Measurements from ENCODE around the genes PKD1, RAB26 and KCTD5.

DNA sequence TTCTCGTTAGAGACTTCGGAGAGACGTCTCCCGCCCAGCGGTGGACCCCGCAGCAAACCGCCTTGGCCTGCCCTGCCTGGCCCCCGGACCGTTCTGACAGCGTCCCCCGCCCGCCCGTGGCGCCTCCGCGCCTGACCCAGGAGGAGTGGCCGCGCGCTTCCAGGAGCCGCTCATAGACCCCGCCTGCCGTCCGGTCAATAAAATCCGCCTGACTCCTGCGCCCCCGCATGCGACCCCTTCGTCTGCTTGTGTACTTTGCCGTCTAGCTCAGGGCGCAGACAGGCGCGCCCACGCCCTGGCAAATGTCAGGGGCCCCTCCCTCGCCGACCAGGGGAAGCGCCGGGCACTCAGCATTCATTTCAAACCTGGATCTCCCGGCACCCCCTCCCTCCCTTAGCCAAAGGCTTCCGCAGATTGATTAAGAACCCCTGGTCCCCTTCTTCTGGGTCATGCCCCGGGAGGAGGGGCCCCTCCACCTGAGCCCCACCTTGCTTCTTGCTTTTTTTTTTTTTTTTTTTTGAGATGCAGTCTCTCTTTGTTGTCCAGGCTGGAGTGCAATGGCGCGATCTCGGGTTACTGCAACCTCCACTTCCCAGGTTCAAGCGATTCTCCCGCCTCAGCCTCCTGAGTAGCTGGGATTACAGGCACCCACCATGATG, 1.1 kb downstream of the NPW start:
- PRO-cap, 7 experiments, result no peak in any of the 7 experiments
- RAMPAGE, long total RNA, 2 experiments, result no peak in any of the 2 experiments

DNA sequence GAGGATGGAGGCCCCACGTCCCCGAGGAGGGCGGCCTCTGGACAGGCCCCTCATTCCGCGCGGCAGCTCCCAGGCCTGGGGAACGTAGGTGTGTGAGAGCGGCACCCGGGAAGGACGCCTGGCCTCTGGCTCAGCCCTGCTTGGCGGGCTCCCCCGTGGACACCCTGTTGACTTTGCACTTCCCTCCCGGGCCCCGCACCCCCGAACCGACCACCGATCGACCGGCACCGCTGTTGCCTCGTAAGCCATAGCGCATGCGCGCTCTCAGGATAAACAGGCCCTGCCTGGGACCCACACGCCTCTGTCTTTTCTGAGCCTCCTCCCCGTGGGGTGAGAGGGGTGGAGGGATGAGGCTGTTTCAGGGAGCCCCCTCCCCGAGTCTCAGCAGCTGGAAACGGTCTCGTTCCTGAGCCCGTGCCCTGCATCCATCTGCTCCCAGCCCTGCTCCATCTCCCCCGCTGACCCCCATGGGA, 8.9 kb downstream of the NTHL1 start:
- PRO-cap, 7 experiments, result peak in 7 of 7 experiments; most common plus-strand start position 276 of the sequence (in 3); most common minus-strand start position 249 of the sequence (in 7)
- RAMPAGE, long total RNA, 2 experiments, result no peak in any of the 2 experiments

GRCh38 chr16:2124148-2124583, 11.5 kb downstream of the PKD1 start:
- PRO-cap, 7 experiments, result no peak in any of the 7 experiments
- RAMPAGE, long total RNA, 2 experiments, result no peak in any of the 2 experiments

DNA sequence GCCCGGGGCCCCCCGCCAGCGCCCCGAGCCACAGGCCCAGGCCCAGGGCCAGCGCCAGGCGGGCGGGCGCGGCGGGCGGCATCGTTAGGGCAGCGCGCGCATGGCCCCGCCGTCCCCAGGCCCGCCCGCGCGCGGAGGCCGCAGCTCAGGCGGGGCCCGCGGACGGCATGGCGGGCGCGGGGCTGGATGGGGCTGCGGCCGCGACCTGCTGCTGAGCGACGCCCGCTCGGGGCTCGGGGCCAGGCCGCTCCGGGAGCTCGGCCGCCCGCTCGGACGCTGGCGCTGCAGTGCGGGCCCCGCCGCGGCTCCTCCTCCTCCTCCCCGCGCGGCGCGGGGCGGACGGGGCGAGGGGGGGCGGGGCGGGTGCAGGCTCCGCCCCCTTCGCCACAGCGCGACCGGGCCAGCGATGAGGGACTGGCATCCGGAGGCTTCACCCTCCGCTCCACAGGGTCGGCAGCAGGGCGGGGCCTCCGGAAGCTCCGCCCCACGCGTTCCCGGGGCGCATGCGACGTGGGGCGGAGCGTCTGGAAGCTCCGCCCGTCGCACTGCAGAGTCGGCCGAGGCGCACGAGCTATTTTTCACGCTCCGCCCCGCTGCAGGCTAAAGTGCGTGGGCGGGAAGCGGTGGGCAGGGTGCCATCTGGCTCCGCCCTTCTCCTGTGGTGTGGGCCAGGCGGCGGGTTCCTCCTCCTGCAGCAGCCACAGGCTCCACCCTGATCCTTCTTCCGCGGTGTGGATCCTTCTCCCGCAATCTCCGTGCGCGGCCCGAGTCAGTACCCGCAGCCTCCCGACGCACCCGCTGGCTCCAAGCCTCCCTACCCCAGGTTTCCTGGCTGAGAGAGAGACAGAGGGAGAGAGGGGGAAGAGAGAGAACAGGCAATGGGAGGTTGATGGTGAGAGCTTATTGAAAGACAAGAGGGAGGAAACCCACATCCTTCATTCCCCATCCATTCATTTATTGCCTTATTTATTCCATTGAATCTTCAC, at the start of gene PKD1:
Gene PKD1 (minus strand): TSS at position 291 of the 986 bp plus-strand sequence.
- PRO-cap, 7 experiments, result peak in 7 of 7 experiments; most common plus-strand start position 750 of the sequence (in 5); most common minus-strand start position 289 of the sequence (in 7)
- RAMPAGE, long total RNA, 2 experiments, result no peak in any of the 2 experiments

GRCh38 chr16:2148348-2149402, at the start of gene RAB26:
Gene RAB26 (plus strand): TSS chr16:2148625.
- PRO-cap, 7 experiments, result no peak in any of the 7 experiments
- RAMPAGE, long total RNA, 2 experiments, result no peak in any of the 2 experiments

DNA sequence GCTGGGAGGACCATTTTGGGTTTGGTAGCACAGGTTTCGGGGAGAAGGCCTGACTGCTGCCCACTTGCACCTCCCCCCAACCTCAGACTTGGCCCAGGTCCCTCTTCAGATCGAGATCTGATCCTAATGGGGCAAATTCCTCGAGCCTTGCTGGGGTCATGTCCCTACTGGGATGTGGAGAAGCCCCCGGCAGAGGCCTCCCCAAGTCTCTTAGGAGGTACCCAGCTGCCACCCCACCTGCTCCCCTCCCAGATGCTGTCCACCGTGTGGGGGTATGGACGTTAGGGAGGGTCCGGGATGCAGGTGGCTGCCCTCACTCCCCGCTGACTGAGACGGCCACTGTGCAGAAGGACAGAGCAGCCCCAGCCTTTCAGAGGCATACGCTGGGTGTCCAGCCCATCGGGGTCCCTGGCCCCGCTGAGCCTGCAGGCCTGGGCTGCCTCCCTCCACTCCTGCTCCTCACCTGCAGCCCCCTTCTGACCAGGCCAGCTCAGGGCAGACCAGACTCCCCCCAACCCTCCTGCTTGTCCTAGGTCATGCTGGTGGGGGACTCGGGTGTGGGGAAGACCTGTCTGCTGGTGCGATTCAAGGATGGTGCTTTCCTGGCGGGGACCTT, 1.1 kb downstream of the RAB26 start:
- PRO-cap, 7 experiments, result no peak in any of the 7 experiments
- RAMPAGE, long total RNA, 2 experiments, result no peak in any of the 2 experiments

GRCh38 chr16:2213633-2214514, 766 bp downstream of the PGP start:
- PRO-cap, 7 experiments, result no peak in any of the 7 experiments
- RAMPAGE, long total RNA, 2 experiments, result no peak in any of the 2 experiments

- PRO-cap, 7 experiments, result no peak in any of the 7 experiments
- RAMPAGE, long total RNA, 2 experiments, result no peak in any of the 2 experiments
Observed at GRCh38 chr16:2235813-2236317, 379 bp upstream of the DNASE1L2 start.

DNA sequence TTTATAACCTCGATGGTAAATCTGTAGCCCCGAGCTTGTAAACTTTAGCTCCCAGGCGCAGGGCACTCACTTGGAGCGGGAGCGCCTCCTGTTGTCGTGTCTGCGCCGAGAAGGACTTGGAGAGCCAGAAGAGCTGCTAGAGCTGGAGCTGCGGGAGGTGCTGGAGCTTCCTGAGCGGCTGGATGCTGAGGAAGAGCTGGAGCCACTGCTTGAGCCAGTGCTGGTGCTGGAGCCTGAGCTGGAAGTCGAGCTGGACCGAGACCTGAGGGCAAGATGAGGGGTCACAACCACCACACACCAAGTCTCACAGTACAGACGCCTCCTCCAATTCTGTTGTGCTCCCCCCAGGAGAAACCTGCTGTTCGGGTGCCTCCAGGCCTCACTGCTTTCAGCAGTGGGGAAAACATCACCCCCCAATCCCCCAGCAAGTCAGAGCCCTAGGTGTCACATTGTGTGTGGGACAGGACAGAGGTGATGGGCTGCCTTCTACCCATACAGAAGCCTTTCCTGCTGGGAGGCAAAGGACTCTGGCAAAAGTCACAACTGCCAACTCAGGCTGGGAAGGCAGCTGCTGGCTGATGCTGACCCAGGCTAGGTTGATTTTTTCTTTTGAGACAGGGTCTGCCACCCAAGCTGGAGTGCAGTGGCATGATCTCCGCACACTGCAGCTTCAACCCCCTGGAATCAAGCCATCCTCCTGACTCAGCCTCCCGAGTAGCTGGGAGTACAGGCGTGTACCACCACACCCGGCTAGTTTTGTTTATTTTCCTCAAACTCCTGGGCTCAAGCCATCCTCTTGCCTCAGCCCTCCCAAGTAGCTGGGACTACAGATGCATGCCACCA, 4.7 kb downstream of the RNPS1 start:
- PRO-cap, 7 experiments, result no peak in any of the 7 experiments
- RAMPAGE, long total RNA, 2 experiments, result no peak in any of the 2 experiments

GRCh38 chr16:2334036-2334561, 6.4 kb downstream of the ABCA3 start:
- PRO-cap, 7 experiments, result no peak in any of the 7 experiments
- RAMPAGE, long total RNA, 2 experiments, result no peak in any of the 2 experiments

DNA sequence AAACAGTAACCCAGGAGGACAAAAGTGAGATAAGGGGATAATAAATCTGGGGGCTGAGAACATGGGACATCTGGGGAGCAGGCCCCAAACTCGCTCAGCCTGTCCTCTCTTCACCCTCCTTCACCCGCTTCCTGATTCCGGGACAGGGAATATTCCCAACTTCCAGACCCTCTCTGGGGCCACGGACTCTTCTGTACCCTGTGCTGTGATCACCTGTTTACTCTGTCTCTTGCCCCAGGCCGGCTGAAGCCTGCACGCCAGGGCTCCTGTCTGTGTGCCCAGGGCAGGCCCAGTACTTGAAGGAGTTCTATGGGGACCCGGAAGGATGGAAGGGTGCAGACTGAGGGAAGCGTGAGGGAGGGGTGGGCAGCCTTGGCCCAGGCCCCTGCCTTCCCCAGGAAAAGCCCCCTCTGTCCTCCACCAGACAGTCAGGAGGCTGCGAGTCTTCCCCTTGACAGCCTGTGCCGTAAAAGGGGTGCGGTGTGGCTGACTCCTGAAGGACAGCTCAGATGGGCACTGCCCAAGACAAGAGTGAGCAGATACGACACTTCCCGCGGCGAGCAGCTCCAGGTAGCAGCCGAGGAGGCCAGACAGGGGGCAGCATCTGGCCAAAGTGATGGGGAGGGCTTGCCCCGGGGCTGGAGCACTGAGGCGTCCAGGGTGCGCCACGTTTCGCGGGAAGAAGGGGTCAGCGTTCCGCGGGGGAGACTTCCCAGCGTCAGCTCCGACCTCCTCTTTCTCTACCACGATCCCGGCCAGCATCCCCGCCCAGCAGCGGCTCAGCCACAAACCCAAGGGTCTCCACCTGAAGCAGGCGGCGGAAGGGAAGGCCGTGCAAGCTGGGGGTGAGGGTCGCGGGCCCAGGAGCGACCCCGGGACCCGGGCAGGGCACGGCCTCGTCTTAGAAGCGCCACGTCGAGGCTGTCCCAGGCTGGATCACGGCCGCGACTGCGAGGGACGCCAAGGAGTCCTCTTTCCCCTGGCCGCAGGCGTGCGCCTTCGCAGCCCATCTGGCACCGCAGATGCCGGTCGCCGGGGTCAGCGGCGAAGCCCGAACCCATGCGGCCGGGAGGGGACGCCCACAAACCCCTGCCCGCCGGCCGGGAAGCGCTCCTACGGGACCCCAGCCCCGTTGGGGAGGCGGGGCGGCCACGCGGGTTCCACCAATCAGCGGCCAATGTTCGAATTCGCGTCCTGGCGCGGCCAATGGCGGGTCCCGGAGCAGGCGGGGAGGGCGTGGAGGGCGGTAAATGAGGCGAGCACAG, 781 bp upstream of the CCNF start:
- PRO-cap, 7 experiments, result peak in 7 of 7 experiments; most common plus-strand start position 517 of the sequence (in 6); most common minus-strand start position 950 of the sequence (in 6)
- RAMPAGE, long total RNA, 2 experiments, result start-site peak on the minus strand in 2 of 2 experiments, centred at positions 1,098 to 1,119 of the sequence, 8 reads per replicate

GRCh38 chr16:2472030-2473238, 1.3 kb downstream of the NTN3 start:
- PRO-cap, 7 experiments, result no peak in any of the 7 experiments
- RAMPAGE, long total RNA, 2 experiments, result no peak in any of the 2 experiments

GRCh38 chr16:2484904-2485318, 10.0 kb downstream of the TBC1D24 start:
- PRO-cap, 7 experiments, result no peak in any of the 7 experiments
- RAMPAGE, long total RNA, 2 experiments, result no peak in any of the 2 experiments

DNA sequence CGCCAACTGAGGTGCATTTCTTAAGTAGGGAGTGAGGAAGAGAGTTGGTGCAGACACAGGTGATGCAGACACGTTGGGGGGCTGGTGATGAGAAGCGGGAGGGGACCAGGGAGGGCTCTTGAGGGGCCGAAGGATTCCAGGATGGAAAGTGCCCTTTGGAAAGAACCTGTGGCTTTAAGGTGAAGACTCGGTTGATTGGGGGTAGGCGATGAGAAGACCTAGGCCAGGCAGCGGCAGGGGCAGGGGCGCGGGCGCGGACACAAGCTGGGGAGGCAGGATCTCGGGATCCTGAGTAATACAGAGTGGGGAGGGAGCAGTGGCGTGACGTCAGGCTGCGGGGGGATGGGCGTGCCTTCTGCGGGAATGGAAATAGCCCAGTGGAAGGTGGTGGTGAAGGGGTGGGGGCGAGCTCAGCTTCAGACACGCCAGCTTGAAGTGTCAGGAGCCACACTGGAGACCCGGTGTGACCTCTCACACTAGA, 2.4 kb upstream of the ATP6V0C start:
- PRO-cap, 7 experiments, result peak in 7 of 7 experiments; most common plus-strand start position 394 of the sequence (in 2); most common minus-strand start position 266 of the sequence (in 7)
- RAMPAGE, long total RNA, 2 experiments, result no peak in any of the 2 experiments

GRCh38 chr16:2516317-2517624, 3.0 kb downstream of the ATP6V0C start:
- PRO-cap, 7 experiments, result peak in 1 of 7 experiments; most common minus-strand start chr16:2516587 (in 1)
- RAMPAGE, long total RNA, 2 experiments, result no peak in any of the 2 experiments

DNA sequence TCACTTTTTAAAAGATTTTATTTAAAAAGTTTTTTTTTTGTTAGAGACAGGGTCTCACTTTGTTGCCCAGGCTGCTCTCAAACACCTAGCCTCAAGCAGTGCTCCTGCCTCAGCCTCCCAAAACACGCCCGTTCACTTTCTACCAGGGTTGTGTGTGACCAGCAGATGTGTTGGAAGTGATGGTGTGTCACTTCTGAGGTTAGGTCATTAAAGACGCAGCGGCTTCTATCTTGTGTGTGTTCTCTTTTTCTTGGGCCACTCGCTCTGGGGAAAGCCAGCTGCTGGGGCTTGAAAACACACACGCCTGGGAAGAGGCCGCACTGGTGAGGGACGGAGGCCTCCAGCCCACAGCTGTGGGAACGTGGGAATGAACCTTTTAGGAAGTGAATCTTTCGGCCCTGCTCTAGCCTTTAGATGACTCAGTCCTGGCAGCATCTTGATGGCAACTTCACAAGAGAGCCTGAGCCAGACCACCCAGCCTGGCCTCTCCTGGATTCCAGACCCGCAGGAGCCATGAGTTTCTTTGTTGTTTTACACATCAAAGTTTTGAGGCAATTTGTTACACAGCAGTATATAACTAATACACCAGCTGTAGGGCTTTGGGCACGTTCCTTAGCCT, 2.3 kb upstream of the PDPK1 start:
- PRO-cap, 7 experiments, result peak in 1 of 7 experiments; most common minus-strand start position 363 of the sequence (in 1)
- RAMPAGE, long total RNA, 2 experiments, result no peak in any of the 2 experiments

DNA sequence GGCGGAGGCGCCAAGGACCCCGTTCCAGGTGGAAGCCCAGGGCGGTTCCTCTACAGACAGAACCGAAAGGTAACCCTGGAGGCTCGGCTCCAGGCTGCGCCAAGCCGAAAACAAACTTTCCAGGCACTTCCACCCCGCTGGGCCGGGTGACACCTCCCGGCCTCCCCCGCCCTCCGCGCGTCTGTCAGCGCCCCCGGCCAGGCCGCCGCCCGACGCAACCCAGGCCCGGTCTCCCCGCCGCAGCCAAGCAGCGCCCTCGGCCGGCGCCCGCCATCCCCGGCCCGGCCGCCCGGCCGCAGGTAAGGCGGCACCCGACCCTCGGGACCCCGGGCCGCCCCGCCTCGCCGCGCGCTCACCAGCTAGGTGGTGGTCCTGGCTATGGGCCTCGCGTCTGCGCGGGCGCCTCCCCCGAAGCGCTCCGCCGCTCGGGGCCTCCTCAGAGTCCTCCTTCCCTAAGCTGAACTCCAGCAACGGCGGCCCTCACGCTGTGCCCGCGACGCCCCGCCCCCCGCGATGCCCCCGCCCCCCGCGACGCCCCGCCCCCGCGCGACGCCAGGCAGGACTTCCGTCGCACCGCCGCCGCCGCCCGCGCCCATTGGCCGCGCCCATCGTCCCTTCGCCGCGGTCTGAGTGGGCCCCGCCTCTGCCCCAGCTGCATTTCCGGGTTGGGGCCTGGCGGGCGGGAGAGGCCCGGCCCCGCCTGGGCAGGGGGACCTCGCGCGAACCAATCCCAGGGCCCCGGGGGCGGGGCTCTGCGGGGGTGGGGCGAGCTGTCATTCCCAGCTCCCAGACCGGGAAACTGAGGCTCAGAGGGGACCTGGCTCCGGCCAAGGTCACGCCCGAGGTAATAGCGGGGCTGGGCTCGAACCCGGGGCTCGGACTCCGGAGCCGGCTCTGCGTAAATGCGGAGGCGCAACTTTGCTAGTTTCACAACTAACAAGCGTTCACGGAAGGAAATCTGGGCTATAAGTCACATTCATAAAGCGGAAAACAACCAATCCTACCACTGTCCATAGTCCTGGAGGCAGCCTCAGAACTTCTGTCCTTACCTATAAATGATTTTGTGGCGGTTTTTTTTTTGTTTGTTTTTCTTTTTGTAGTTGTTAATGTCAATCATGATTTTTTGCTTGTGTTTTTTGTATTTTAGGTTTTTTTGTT, 9.0 kb upstream of the KCTD5 start:
- PRO-cap, 7 experiments, result peak in 7 of 7 experiments; most common plus-strand start position 782 of the sequence (in 4); most common minus-strand start position 489 of the sequence (in 3)
- RAMPAGE, long total RNA, 2 experiments, result start-site peak on the minus strand in 2 of 2 experiments, centred at positions 98 to 471 of the sequence, 21 to 350 reads per replicate

DNA sequence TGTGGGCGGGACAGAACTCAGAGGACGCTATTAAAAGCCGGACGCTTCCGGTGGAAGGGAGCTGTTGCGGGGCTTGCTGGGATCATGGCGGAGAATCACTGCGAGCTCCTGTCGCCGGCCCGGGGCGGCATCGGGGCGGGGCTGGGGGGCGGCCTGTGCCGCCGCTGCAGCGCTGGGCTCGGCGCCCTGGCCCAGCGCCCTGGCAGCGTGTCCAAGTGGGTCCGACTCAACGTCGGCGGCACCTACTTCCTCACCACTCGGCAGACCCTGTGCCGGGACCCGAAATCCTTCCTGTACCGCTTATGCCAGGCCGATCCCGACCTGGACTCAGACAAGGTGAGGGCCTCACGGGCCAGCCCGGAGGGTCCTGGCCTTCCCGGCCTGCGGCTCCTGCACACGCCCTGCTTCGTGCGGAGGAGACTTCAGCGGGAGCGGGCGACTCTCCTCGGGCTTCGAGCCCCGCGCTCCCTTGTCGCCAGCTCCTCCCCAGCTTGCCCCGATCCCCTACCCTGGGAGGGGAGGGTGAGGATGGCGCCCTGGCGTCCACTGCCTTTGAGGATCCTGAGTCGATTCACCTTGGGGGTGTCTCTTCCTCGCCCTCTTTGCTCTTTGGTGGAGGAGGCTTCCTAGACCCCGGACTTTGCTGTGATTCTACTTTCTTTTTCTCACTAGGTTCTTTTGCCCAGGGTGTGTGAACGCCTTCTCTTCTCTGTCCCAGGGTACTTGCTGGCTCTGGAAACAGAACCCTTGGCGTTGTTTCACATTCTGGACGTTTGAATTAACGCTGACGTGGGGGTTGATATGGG, at the start of gene KCTD5:
Gene KCTD5 (plus strand): TSS at position 59 of the 806 bp plus-strand sequence.
- PRO-cap, 7 experiments, result peak in 7 of 7 experiments; most common plus-strand start position 60 of the sequence (in 7)
- RAMPAGE, long total RNA, 2 experiments, result no peak in any of the 2 experiments

DNA sequence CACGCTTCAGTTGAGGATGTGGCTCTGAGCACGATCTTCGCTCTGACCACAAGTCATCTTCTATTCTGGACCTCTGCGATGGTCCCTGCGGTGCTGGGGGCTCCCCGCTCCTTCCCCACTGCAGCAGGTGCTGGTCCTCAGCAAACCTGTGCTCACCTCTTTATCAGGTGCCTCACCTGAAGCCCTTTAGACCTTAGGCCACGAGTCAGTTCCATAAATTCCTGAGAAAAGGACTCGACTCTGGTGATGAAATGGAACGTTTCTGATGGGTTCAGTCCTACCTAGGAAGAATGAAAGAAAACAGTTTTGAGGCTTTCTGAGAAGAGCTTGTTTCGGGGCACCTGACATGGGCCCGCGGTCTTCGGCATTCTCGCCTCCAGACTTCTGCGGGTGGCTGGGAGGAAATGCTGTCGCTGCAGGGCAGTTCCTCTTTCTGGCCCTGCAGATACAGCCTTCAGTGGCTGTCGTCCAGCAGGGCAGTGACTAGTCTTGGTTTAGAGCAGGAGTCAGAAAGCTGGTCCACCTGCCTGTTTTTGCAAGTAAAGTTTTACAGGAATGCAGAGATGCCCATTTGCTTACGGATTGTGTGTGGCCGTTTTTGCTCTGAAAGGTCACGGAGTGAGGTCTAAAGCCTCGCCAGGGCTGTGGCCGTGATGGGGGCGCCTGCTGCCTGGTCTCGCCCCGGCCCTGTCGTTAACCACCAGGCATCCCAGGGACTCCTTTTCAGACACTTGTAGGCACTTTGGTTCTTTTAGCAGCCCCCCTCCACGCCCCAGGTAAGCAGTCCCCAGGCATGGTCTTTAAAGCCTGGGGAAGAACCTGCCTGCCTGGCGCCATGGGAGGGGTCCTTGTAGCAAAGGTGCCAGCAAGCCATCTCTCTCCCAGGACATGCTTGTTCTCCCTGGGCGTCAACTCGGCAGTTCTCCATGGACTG, 4.9 kb downstream of the KCTD5 start:
- PRO-cap, 7 experiments, result no peak in any of the 7 experiments
- RAMPAGE, long total RNA, 2 experiments, result no peak in any of the 2 experiments

GRCh38 chr16:2699287-2699703, 17.0 kb downstream of the KCTD5 start:
- PRO-cap, 7 experiments, result peak in 3 of 7 experiments; most common minus-strand start chr16:2699479 (in 2)
- RAMPAGE, long total RNA, 2 experiments, result no peak in any of the 2 experiments

Measured in ovary (tissue), 7 donors.